GM23248 (cell line): Measurements from ENCODE around the genes NFIA and ALG6.

- RAMPAGE, long total RNA: no peak
These were observed 133.1 kb upstream of the NFIA start for GRCh38 chr1:60949178-60949817.

DNA sequence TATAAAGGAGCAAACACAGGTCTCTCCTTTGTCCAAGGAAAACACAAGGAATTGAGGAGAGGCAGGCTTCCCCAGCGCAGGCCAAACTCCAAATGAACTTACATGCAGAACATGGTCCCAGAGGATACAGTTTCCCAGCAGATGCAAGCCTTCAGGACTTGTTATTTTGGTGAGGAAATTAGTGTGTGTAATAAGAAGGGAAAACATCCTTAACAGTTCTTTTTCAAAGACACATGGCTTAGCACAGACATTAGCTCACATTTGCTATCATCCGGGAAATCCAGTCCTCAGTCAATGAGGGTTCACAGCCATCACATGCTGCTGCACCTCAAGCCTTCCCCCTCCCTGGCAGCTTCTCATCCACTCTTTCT is 98.0 kb upstream of the NFIA start:
- RAMPAGE, long total RNA: no peak

- RAMPAGE, long total RNA: no peak
These were observed 92.6 kb upstream of the NFIA start for GRCh38 chr1:60989797-60990211.

DNA sequence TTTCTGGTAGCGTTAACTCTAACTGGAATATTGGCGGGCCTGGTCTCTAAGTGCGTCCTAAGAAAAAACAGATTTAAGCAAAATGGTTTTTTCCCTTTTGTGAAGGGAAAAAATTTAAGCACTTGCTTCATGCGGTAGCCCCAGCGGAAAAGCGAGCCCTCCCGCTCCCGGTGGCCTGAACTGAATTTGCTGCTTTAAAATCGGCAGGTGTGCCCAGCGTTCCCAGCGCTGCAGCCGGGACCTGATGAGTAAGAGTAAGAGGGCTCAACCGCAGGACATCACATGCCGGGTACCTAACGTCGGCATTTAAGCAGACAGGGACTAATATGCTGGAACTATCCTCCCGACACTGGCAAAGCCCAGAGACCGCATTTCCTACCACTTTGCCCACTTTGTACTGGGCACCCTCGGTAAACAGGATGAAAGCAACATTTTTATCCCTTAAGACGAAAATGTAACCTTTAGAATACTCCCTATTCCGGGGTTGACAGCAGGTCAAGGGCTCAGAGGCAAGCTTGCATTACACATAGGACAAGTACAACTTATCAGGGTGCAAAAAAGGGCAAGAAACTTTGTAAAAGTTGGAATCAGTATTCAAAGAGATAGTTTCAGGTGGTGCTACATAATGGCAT is 30.3 kb upstream of the NFIA start:
- RAMPAGE, long total RNA: no peak

- RAMPAGE, long total RNA: no peak
These were observed 4.5 kb upstream of the NFIA start for GRCh38 chr1:61077619-61078459.

DNA sequence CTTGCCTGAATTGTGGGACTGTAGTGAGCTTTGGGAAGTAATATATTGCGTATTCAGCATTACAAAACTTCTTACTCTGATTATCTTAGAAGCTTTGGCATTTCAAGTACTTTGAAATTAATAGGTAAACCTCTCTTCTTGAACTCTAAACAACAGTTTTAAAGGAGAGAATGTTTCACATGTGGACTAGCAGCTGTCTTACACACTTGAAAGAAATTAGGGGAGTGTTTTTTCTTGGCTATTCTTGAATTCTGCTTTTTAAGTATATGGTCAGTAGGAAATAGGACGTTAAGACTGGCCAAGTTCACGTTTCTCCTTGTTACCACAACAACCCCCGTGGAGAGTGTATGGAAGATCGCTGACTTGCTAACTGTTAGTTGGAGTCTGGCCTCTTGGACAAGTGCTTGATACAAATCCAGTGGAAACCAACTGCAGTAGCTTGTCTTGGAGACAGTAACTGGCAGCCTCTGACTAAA is 3.9 kb upstream of the NFIA start:
- RAMPAGE, long total RNA: no peak

DNA sequence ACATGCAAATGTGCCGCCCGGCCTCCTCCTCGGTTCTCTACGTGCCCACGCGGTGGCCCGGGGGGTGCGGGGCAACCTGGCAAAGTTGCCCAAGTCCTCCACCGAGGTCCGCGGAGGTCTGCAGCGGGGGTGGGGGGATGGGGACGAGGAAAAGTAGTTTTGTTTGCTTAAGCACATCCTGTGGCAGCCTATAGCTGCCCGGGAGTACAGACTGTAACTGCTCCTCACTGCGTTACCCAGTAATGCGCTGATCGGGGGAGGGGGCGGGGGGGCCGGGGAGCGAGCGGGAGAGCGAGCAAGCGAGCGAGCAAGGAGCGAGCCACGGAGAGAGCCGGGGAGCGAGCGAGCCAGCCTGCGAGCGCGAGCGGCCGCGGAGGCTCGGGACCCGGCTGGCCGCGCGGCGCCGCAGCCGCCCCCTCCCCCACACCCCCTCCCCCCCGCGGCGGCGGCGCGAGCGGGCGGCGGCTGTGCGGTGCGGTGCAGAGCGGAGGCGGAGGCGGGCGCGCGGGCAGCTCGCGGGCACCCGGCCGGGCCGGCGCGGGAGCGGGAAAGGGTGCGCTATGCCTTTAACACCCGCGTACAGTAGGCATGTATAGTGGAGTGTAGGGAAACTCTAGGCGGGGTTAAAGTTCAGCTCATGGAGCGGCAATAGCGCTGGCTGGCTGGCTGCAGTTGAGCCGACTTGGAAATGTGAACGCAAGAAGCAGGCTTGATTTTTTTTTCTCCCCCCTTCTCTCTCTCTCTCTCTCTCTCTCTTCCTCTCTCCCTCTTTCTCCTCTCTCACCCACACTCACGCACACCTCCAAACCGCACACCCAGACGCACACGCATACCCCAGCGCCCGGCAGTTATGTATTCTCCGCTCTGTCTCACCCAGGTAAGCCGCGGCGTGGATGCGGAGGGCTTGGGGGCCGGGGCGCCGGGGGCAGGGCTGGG is at the start of gene NFIA:
Gene NFIA (plus strand): TSS at position 620 of the 936 bp plus-strand sequence.
- RAMPAGE, long total RNA: no peak

- RAMPAGE, long total RNA: no peak
These were observed 59.4 kb downstream of the NFIA start for GRCh38 chr1:61141580-61142248.

GRCh38 chr1:61191215-61191761 is 108.9 kb downstream of the NFIA start:
- RAMPAGE, long total RNA: no peak

GRCh38 chr1:61230521-61231027 is 148.2 kb downstream of the NFIA start:
- RAMPAGE, long total RNA: no peak

GRCh38 chr1:61414047-61414732 is 310.8 kb downstream of the TM2D1 start:
- RAMPAGE, long total RNA: no peak

- RAMPAGE, long total RNA: no peak
These were observed 278.2 kb downstream of the TM2D1 start for GRCh38 chr1:61446752-61447144.

GRCh38 chr1:61742997-61743417 is 727 bp downstream of the PATJ start:
- RAMPAGE, long total RNA: no peak

- RAMPAGE, long total RNA: no peak
These were observed 39.0 kb downstream of the PATJ start for GRCh38 chr1:61781336-61781718.

DNA sequence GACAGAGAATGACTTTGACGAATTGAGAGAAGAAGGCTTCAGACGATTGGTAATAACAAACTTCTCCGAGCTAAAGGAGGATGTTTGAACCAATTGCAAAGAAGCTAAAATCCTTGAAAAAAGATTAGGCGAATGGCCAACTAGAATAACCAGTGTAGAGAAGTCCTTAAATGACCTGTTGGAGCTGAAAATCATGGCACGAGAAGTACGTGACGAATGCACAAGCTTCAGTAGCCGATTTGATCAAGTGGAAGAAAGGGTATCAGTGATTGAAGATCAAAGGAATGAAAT is 201.9 kb downstream of the PATJ start:
- RAMPAGE, long total RNA: no peak

GRCh38 chr1:62068924-62069441 is 125.7 kb upstream of the L1TD1 start:
- RAMPAGE, long total RNA: no peak

DNA sequence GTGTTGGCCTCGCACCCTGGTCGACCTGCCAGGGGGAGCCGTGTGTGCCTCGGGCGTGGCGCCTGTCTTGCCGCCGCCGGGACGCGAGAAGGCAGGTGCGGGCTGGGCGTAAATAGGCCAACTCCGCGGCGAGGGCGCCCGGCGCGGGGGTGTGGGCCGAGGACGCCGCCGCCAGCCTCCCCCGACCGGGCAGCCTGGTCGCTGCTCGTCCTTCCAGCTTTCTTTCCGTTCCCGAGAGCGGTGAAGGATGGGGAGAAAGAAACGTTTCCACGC is 580 bp downstream of the USP1 start:
- RAMPAGE, long total RNA: no peak

DNA sequence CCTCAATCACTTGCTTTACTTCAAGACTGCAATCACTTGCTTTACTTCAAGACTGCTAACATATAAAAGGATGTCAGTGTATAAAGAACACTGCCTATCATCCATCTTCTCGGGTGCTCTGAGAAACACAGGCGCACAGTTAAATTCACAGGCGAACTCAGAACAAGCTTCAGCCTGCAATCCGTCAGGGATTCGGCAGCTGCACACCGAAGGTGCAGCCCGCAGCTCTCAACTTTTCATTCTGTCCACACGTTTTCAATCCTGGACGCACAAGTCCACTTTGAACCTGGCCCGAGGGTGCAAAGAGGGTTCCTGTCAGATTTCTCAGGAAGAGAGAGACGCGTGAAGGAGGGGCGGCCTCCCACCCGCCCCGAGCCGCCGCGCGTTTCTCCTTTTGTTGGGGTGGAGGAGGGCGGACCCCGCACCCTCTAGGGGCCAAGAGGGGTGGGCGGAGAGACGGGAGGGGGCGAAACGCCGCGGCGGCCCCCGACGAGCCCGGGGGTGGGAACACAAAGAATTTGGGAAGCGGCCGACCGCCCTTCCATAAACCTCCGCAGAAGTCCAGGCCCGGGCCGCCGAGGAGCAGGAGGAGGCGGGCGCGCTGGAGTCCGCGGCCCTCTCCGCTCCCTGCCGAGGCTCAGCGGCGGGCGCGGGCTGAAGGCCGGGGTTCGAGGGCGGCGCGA is 674 bp downstream of the DOCK7 start:
- RAMPAGE, long total RNA: no peak

GRCh38 chr1:63367128-63368213 is at the start of gene ALG6:
Gene ALG6 (plus strand): TSS chr1:63367627.
- RAMPAGE, long total RNA: start-site peak on the plus strand at chr1:63367625-63367656, 63 and 11 reads in 2 replicates

- RAMPAGE, long total RNA: no peak
These were observed 50.6 kb downstream of the PGM1 start for GRCh38 chr1:63643735-63644316.